Mesenchymal stem cell of the bone marrow (primary cell): ENCODE measurements around the gene C15orf48.

GRCh38 chr15:45186845-45187830, 628 bp downstream of the SHF start:
- CAGE, long polyA plus RNA, result no peak

- CAGE, long polyA plus RNA, result no peak
These were observed at the start of gene C15orf48 for GRCh38 chr15:45430179-45430945. Gene C15orf48 (plus strand): TSS chr15:45430610.

DNA sequence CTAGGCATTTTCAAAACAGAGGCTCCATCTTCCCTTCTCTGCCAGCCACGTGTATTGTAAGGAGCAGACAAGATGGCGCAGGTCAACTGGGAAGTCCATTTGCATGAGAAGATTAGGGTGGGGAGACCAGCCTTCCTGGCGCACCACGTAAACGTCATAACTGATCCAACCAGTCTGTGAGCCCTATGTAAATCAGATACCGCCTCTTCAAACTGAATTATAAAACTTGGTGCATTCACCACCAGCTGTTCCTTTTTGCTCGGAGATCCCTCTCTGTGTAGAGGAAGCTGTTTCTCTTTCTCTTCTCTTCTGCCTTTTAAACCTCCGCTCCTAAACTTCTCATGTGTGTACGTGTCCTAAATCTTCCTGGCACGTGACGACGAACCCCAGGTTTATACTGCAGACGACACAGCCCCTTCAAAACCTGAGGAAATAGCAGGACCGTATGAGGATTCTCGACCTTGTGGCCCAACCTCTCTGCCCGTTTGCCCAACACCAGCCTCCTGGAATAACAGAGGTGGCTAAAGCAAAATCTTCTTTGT, 26.4 kb upstream of the SLC30A4 start:
- CAGE, long polyA plus RNA, result no peak

DNA sequence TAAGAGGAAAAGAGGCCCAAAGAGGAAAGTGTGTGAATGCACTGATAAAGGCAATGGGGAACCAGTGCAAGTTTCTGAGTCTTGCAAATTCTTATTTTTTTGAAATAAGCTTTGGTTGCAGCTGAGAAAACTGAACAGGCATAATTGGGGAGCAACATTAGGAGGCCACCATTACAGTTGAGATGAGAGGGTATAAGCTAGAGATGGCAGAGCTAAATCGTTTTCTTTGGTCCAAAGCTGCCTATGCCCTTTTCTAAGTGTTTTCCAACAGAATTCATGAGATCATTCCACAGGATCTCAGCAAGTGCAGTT, 742 bp upstream of the BLOC1S6 start:
- CAGE, long polyA plus RNA, result no peak

- CAGE, long polyA plus RNA, result no peak
These were observed 23.0 kb downstream of the BLOC1S6 start for GRCh38 chr15:45610165-45610578.

- CAGE, long polyA plus RNA, result no peak
These were observed 284.8 kb downstream of the SQOR start for GRCh38 chr15:45919650-45920038.

DNA sequence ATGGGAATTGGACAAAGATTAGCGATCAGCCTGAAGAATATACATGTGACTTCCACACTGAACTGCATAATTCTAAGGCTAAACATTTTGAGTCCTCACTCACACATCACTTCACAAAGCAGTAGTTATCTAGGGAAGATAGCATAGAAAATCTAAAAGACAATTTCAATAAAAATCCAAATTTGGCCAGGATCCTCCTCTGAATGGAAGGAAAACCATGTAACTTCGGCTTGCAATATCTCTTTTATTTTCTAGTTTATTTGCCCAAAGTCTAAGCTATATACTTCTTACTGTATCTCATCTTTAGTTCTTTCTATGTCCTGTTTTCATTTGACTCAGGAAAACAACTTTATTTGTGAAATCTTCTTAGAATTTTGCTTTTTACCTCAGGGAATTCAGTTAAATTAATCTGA, 837.8 kb downstream of the SQOR start:
- CAGE, long polyA plus RNA, result no peak

DNA sequence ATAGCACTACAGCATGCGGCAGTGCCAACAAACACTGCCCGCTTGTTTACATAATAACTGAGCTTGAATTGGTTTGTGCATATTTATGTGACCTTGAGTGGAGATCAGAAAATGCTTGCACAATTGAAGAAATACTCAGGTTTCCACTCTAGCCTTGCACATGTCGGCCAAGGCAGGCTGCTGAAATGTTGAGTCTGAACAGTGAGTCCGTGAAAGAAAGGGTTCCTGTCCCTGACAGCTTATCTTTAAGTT, 385.2 kb upstream of the SEMA6D start:
- CAGE, long polyA plus RNA, result no peak

DNA sequence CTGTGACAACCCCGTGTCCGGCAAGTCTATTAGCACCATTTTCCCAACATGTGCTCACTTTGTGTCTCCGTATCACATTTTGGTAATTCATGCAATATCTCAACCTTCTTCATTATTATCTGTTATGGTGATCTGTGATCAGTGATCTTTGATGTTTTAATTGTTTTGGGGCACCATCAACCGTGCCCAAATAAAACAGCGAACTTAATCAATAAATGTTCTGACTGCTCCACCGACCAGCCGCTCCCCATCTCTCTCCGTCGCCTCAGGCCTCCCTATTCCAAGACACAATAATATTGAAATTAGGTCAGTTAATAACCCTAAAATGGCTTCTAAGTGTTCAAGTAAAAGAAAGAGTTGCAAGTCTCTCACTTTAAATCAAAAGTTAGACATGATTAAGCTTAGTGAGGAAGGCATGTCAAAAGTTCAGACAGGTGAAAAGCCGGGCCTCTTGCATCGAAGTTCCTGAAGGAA, 15.4 kb downstream of the MYEF2 start:
- CAGE, long polyA plus RNA, result no peak

GRCh38 chr15:48330409-48330720, 864 bp upstream of the DUT start:
- CAGE, long polyA plus RNA, result no peak

GRCh38 chr15:48445282-48445727, 114.1 kb downstream of the DUT start:
- CAGE, long polyA plus RNA, result no peak

DNA sequence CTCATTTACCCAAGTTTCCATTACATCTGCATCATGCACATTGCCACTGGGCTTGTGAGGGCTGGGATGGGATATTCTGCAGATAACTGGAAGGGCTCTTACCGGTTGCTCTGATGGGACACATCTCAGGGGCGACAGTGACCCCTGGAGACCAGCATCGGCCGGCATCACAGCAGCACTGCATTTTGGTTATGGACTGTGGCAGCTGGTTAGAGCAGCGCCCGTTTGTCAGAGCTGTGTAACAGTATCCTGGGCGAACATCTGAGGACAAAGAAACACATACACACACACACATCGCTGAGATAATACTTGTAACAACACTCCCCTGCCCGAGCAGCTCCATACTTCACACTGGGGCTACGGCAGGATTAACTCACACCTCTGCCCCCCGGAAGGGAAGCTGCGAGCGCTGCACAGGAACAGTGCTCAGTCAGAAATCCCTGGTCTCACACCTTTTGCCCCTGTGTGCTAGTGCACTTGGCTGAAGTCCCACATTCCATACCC, 124.9 kb downstream of the FBN1 start:
- CAGE, long polyA plus RNA, result no peak

DNA sequence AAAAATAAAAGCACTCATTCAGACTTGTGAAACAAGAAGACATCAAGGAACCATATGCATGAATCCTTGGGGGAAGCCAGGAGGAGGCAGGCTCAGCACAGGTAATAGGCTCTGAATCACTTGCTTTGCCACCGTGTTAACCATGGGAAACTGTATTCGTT, 42.4 kb downstream of the FBN1 start:
- CAGE, long polyA plus RNA, result no peak

DNA sequence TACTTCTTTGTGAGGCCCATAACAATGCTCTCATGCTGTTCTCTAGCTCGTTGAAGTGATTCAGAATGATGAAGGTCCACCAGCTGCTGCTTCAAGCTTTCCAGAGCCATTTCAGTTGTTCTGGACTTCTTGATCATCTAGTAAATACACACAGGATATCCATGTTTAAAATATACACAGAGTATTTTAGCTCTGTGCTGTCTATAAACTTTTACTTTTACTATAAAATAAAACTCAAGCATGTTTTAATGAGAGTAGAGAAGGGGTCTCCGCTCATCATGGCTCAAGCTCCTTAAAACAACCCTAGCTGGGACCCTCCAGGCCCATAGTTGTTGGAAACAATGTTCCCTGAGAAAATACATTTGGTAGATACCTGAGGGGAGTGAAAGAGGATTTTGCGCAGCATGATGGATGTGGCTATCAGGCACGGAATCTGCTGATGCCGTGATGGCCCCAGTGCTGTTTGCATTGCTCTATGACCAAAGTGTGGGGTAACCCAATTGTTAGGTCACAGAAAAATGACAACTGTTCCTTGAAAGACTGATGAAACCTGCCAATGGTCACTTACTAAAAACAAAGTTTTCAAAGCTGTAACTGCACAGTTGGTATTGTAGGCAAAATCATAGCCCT, 21.9 kb downstream of the CEP152 start:
- CAGE, long polyA plus RNA, result no peak

GRCh38 chr15:49331767-49332634, 91.0 kb upstream of the FGF7 start:
- CAGE, long polyA plus RNA, result no peak

DNA sequence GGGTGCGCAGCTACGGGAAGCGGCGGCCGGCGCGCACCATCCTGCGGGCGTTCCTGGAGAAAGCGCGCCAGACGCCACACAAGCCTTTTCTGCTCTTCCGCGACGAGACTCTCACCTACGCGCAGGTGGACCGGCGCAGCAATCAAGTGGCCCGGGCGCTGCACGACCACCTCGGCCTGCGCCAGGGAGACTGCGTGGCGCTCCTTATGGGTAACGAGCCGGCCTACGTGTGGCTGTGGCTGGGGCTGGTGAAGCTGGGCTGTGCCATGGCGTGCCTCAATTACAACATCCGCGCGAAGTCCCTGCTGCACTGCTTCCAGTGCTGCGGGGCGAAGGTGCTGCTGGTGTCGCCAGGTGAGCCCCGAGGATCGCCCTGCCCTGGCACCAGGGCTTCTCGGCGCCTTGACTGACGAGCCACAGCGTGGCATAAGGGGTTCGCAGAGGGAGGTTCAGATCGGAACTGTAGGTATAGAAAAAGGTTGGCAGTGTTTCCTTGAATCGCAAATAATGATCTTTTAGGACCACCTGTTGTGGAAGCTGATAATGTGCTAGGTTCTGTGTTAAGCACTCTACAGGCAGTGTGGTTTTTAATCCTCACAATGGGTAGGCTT, 661 bp downstream of the SLC27A2 start:
- CAGE, long polyA plus RNA, result no peak

- CAGE, long polyA plus RNA, result no peak
These were observed 34.6 kb downstream of the USP8 start for GRCh38 chr15:50458693-50459244.

- CAGE, long polyA plus RNA, result no peak
These were observed 28.1 kb upstream of the USP50 start for GRCh38 chr15:50574394-50575153.

GRCh38 chr15:51016677-51017275, 77.9 kb downstream of the TNFAIP8L3 start:
- CAGE, long polyA plus RNA, result no peak

DNA sequence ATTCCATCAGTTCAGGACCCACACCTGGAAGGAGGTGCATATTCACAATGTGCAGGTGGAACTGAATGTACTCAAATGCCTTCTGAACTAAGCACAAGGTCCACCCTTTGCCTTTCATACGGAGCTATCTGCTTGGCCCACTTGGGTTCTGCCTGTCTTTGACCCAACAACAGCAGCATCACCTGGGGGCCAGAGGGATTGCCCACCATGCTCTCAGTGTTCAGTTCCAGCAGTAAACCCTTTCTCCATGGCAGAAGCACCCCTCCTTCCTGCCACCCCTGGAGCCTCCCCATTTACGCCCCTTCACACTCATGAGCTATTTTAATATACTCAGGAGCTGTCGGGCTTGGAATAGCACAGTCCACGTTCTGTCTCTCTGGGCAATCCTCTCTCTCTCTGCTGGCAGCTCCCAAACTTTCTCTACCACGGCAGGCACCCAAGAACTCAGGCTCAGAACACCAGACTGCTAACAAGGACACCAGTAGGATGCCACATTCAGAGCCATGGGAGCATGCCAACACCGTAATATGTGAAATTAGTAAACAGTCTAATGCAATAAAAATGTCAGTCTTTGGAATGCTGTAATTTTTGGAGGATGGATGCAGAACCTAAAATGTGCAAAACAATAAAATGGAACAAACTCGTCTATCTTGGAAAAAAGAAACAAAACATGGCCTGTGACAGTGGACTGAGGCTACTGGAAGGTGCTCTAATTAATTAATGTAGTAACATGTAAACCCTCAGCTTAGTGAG, 19.4 kb downstream of the TNFAIP8L3 start:
- CAGE, long polyA plus RNA, result no peak